Parotid gland (tissue), 1 donor: ENCODE results near the genes CNTN4 and LRRN1.

DNA sequence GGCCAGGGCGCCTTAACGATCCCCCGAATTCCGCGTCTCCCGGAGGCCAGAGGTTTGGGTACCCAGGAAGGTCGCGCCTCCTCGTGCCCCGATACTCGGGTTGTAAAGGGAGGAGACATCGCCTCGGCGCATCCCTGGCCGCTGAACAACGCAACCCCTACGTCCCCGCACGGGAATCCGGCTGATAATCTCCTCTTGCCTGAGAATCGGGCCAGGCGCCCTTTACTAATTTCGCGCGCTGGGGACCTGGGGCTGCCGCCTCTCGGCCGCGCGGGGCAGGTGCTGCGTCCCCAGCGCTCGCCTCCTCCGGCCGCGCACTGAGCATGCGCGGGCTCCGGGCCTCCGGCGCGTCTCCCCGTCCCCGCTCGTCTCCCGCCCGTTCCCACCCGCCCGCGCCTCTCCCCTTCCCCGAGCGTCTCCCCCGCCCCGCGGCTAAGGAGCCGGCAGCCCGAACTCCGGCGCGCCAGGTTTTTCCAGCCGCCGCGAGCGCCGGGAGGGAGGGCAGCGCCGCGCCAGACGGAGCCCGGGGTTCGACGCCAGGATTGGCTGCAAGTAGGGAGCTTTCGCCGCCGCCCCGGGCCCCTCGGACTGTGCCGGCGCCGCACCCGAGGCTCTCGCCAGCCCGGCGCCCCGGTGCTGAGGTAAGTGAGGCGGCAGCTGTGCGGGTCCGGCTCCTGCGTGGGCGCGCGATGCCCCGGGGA, at the start of gene CNTN4:
TSS of gene CNTN4 (plus strand) at position 529 of the 701 bp plus-strand sequence.
- PRO-cap, result bidirectional peak, plus-strand start at position 476 of the sequence, minus-strand start at position 308 of the sequence

GRCh38 chr3:3038393-3039208, 71.6 kb downstream of the IL5RA start:
- PRO-cap, result no peak

DNA sequence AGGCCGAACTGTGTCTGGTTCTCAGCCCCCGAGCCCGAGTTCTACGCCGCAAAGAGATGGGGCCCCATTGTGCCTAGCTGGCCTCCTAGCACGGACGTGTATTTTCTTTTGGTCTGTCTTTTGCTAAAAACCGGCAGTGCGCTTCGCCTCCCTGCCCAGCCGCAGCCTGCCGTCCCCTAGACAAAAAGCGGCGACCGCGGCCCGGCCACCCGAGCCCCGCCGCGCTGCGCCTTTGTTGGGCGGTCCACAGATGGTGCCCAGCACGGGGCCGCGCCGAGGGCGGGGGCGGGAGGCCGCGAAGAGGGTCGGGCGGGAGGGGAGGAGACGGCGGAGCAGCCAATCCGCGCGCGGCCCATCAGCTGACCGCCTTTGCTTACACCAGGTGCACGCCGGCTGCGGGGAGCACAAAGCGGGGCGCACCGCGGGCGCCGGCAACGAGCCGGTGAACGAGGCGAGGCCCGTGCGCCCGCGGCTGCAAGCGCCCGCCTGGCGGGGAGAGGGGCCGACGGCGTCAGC, at the start of gene LRRN1:
TSS of gene LRRN1 (plus strand) at position 401 of the 516 bp plus-strand sequence.
- PRO-cap, result bidirectional peak, plus-strand start at position 434 of the sequence, minus-strand start at position 234 of the sequence

GRCh38 chr3:4306447-4306881, 3.3 kb downstream of the SETMAR start:
- PRO-cap, result no peak

DNA sequence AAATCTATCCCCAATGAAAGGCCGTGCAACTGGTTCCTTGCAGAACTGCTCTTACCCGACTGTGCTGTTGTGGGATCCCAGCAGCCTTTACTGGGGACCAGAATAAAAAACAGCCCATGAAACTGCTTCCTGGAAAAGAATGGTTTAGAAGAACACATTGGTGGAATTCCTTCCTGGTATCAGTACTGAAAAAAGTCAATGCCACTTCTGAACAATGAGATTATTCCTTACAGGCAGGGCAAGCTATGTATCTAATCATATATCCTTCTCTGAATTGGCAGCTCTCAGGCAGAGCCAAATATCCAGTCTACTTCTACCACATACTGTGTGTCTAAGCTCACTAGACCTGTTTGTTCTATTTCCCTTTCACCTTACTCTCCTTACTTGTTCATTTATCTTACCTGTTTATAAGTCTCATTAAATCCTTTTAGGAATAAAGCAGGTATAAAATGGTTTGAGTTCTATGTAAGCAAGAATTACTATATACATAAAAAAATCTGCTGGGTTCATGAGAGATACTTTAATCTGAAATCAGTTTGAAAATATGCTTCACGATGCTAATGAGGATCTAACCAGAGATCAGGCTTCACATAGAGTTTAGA, 8.3 kb downstream of the SETMAR start:
- PRO-cap, result no peak

DNA sequence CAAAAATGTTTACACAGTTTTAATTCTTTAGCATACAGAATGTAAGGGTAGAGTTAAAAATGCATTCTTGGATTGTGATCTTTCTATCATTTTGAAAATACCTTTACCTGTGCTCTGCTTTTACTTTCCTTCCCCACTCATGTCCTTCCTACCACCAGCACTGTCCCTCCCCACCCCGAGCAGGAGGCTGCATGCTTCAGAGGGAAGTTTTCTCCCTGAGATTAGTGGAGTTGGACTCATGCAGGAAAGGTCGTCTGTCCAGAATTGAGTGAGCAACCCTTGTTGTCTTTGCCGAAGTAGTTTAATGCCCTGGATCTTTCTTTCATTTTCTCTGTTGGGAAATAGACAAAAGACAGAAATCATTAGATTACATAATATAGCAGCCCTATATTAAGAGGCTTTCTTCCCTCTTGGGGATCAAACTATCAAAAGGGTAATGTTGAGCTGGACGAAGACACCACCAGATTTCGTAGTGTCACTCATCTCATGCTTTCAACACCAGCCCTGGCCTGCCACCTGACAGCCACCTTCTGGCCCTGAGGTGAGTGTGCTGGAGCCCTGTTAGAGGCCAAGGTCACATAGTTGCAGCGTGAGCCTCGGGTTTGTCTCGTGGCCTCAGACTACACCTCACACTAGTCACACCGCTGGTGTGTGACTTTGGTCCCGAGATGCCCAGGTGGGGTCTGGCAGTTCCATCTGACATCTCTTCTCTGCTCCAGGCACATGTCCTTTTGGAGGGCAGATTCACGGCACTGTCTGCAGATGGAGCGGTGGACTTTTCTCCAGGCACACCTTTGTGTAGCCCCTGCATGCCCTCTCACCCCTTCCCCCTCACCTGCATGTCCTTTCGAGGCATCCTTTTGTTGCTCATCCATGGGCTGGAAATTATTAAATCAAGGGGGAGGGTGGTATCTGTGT, 231.0 kb downstream of the ITPR1 start:
- PRO-cap, result no peak

- PRO-cap, result no peak
Observed at GRCh38 chr3:4729374-4729707, 236.2 kb downstream of the ITPR1 start.

- PRO-cap, result no peak
Observed at GRCh38 chr3:4766906-4767363, 212.3 kb upstream of the BHLHE40 start.

GRCh38 chr3:4772151-4772663, 207.0 kb upstream of the BHLHE40 start:
- PRO-cap, result no peak

DNA sequence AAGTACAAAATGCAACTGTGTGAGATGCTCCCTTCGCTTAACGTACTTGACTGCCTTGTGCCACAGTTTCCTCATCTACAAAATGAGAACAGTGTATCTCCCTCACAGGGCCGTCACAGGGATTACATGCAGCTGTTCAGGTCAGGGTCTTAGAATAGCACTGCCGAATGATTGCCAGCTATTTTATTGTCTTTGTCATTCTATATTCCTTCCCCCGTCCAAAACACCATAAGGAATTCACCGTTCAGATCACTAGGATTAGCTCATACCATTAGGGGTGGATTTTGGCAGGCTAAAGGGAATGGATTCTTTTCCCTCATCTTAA, 171.9 kb upstream of the BHLHE40 start:
- PRO-cap, result no peak

- PRO-cap, result no peak
Observed at GRCh38 chr3:4824685-4825519, 154.3 kb upstream of the BHLHE40 start.

GRCh38 chr3:4829399-4829878, 149.8 kb upstream of the BHLHE40 start:
- PRO-cap, result no peak

- PRO-cap, result no peak
Observed at GRCh38 chr3:4886925-4887700, 92.1 kb upstream of the BHLHE40 start.

DNA sequence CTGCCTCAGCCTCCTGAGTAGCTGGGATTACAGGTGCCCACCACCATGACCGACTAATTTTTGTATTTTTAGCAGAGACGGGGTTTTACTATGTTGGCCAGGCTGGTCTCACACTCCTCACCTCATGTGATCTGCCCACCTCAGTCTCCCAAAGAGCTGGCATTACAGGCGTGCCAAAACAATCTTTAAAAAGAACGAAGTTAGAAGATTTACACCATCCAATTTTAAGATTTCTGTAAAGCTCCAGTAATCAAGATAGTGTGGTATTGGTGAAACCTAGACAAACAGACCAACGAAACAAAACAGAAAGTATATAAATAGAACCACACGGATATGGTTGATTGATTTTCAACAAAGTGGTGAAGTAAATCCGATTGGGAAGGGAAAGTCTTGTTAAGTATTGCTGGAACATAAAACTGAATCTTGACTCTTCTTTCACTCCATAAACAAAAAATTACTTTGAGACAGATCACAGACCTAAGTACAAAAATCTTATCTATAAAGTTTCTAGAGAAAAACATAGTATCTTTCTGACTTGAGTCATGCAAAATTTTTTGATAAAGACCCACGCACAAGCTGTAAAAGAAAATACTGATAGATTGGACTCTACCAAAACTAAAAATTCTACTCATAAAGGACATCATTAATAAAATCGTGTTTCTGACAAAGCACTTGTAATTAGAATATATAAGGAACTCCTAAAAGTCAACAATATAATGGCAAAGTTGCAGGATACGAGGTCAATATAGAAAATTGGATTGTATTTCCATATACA, 6.0 kb upstream of the BHLHE40 start:
- PRO-cap, result no peak

GRCh38 chr3:5055240-5055562, 66.9 kb upstream of the ARL8B start:
- PRO-cap, result no peak

- PRO-cap, result no peak
Observed at GRCh38 chr3:5095858-5096428, 26.1 kb upstream of the ARL8B start.

DNA sequence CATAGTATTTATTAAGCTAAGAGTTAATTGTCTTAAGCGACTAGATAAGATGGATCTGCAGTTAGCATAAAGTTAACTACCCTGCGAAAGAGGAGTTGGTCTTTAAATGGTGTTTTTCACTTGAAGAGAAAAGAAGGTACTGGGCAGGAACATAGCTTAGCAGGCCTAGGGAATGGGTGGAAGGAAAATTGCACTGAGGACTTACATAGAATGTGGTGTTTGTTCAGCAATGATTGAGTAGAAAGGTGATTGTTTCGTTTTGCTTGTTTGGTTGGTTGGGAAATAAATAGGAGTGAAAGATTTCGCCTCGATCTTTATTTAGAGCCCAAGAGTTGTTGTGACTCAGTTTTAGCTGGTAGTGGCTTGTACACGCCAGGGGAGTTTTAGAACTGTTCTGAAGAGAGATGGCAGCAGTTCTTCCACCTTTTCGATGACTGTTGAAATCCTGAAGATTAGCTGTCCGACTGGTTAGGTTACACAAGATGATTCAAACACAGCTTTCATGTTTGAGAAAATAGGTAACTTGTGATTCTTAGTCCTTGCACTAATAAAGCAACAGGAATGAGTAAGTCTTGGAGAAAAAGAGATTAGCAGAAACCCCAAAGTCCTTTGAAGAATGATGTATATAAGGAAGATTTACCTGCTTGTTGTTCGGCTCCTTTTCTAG, 1.2 kb downstream of the ARL8B start:
- PRO-cap, result no peak

GRCh38 chr3:5196947-5198273, 9.9 kb downstream of the EDEM1 start:
- PRO-cap, result no peak

- PRO-cap, result no peak
Observed at GRCh38 chr3:5202848-5203273, 15.4 kb downstream of the EDEM1 start.

- PRO-cap, result no peak
Observed at GRCh38 chr3:6769663-6770450, 91.1 kb upstream of the GRM7 start.